SEM (cell line): ENCODE results near the genes STAB2, TXNRD1, EID3 and CHST11.

DNA sequence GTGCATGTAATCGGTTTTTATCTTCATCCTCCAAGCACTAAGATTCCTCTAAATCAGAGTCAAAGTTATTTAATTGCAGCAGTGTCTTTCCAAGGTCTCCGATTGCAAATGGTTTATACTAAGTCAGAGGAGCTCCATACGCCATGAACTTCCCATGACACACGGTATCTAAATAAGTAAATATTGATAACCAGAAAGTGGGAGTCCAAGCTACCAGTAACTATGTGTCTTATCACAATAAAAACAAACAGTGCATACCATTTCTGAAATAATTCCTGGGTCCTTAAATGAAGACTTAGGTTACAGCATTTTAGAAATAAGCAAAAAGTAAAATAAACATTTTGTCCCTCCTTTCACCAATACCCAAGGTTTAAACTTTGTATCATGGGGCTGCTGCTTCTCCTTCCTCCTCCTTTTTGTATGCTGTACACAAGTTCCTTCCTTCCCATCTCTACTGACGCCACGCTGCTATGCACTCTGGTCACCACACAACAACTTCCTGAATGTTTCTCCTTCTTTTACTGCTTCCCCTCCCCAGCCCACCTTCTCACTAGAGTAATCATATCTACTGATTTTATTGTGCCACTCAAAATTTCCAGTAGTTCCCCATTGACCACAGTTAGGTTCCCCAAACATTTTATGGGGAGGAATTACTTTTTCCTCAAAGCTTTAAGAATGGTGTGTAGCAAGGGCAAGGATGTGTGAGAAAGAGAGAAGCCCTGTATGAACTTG is 10.7 kb downstream of the NR1H4 start:
- PRO-cap: no peak

- PRO-cap: no peak
Measured at GRCh38 chr12:100593358-100594343, 20.2 kb downstream of the GAS2L3 start.

GRCh38 chr12:101146279-101146939 is 63.6 kb downstream of the SLC5A8 start:
- PRO-cap: no peak

- PRO-cap: no peak
Measured at GRCh38 chr12:101607917-101608350, 13.2 kb downstream of the MYBPC1 start.

- PRO-cap: no peak
Measured at GRCh38 chr12:101690804-101691082, 6.7 kb upstream of the CHPT1 start.

DNA sequence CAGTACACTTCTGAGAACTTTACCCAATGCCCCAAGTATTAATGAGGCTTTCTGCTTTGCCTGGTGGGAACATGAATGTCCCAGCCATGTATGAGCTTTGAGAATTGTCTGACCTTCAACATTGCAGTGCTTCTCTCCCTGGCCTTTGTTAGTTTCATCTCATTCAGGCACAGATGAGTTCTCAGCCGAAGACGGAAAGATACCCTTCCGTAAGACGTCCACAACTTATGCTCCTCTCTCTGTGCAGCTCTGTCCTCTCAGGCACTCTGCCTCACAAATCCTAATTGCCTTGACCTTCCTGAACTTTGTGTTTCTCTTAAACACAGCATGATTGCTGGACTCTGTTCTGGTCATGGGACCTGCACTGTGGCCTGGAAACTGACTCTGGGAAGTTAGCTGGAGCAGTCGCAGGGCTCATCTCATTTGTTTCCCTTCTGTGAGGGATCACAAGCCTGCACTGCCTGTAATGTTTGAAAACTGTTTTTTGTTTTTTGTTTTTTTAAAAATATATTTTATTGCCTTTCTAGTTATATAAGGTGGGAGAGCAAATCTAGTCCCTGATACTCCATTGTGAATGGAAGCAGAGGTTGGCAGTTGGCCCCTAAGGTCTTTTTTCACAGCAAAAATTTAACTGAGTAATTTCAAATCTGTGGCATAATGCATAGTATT is 15.8 kb downstream of the CHPT1 start:
- PRO-cap: no peak

- PRO-cap: no peak
Measured at GRCh38 chr12:101717708-101718489, 20.5 kb downstream of the CHPT1 start.

GRCh38 chr12:101743094-101744037 is 4.1 kb upstream of the SYCP3 start:
- PRO-cap: bidirectional peak, plus-strand start at chr12:101743950, minus-strand start at chr12:101743824

- PRO-cap: no peak
Measured at GRCh38 chr12:101789951-101790450, 40.8 kb downstream of the GNPTAB start.

- PRO-cap: no peak
Measured at GRCh38 chr12:102479058-102479911, 1.1 kb downstream of the IGF1 start.

DNA sequence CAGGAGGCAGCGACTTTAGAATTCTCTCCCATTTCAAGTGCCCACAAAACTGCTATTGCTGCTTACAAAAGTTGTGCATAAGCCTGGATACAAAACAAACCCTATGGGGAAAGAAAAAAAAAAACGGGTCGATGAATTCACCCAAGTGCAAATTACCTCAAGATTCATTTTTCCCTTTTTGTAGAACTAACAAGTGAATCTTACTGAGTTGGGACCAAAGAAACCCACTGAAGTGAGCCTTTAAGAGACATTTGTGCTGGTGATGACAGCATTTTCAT is 27.2 kb downstream of the C12orf42 start:
- PRO-cap: no peak

- PRO-cap: no peak
Measured at GRCh38 chr12:103586849-103587443, at the start of gene STAB2. STAB2 (plus strand) TSS chr12:103587273.

GRCh38 chr12:103785096-103785695 is 55.8 kb downstream of the NT5DC3 start:
- PRO-cap: no peak

- PRO-cap: no peak
Measured at GRCh38 chr12:103800307-103800756, 40.7 kb downstream of the NT5DC3 start.

DNA sequence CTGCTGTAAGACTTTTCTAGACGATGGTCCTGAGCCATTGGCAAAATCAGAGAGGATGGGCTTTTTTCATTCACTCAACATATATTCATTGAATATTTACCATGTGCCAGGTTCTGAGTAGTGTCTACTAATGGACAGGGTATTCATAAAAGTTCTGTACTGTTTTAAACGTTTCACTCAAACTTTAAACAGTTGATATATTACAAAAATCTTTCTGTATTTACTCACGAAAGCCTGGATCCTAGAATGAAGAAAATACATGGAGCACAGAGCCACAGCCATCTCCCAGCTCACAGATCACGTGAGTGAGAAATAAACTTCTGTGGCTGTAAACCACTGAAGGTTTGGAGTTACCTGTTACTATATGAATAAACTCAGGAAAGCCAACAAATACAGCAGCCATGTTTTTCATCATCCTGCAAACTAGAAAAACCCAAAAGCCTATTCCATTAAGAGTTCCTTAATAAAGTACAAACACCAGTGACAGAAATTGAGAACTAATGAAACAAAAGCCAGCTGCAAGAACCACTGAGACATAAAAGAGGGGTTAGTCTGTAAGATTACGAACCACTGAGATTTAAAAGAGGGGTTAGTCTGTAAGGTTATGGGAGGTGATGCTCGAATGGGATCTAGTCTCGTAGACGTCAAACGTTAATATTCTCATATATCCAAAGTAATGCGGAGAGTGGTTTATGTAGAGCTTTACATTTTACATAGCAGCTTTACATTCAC is 820 bp upstream of the TDG start:
- PRO-cap: no peak

DNA sequence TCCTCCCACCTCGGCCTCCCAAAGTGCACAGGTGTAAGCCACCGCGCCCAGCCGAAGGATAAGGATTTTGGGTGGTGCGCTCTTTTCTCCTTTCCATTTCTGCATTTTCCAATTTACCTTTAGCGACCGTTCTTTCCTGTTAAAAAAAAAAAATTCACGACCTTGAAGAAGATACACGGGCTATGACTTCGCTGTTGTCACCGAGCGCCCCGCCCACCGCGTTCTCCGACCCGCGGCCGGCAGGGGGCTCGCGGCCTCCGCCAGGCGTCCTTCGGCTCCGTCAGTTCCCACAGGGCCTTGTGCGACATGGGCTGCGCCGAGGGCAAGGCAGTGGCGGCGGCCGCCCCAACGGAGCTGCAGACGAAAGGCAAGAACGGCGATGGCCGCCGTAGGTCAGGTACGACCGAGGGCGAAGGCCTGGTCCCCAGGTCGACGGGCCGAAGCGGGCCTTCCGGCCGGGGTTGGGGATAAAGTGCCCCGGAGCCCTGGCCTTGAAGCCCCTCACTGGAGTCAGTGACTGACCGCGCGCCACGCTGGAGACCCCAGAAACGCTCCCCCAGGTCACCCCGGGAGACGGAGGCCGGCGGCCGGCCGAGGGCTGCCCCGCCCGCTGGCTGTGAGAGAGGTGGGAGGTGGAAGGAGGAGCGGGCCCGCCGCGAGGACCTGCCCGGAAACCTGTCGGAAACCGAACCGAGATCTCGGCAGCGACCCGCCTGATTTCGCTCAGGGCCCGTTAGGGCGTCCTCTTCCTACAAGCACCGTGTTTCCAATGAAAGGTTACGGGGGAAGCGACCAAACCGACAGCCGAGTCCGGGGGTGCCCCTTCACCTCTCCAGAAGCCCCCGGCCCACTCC is at the start of gene TXNRD1:
Gene TXNRD1, plus strand, starts transcription at position 283 of the 854 bp plus-strand sequence.
- PRO-cap: unidirectional peak, plus-strand start at position 283 of the sequence

DNA sequence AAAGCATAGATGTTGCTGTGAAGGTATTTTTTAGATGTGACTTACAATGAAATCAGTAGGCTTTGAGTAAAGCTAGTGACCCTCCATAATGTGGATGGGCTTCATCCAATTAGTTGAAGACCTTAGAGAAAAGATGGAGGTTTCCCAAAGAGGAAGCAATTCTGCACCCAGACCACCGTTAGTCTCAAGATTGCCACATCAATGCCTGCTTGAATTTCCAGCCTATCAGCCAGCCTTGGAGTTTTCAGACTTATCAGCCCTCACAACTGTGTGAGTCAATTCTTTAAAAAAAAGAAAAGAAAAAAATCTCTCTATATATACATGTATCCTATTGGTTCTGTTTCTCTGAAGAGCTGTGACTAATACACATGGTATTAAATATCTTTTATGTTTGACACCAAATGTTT is 22.9 kb upstream of the EID3 start:
- PRO-cap: no peak

DNA sequence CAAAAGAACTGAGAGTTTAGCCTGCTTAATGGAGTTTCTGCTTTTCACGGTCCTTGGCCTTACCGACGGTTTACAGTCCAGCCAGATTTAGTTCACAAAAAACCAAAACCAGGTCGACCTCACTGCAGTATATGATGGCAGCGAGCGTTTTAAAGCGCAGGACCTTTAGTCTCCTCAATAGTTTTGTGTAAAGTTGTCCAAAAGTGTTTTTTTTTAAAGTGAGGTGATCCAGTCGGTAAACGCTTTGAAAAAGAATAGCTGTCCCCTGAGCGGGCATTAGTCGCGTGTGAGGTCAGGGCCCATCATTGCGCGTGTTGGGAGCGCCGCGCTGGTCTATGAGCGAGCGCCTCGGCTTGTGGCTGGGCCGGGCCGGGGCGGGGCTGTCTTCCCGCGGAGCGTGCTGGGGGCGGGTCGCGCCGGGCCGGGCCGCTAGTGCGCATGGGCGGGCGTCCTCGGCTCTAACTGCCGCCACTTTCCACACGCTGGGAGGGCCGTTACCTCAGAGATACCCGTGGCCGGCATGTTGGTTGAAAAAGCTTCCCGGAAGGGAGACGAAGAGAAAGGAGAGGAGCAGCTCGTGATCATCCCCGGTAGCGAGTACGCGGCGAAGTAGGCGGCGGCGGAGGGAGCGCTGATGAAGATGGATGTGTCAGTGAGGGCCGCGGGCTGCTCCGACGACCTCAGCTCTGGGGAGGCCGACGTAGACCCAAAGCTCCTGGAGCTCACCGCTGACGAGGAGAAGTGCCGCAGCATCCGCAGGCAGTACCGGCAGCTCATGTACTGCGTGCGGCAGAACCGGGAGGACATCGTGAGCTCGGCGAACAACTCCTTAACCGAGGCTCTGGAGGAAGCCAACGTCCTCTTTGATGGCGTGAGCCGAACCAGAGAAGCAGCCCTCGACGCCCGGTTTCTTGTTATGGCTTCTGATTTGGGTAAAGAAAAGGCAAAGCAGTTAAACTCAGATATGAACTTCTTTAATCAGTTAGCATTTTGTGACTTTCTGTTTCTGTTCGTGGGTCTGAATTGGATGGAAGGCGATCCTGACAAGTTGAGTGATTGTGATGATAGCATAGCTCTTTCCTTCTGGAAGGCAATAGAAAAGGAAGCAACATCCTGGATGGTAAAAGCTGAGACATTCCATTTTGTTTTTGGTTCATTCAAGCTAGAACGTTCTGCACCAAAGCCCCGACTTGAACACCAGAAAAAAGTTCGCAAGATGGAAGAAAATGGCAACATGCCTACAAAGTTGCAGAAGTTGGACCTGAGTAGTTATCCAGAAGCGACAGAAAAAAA is at the start of gene EID3:
Gene EID3, plus strand, starts transcription at position 439 of the 1,293 bp plus-strand sequence.
- PRO-cap: no peak

DNA sequence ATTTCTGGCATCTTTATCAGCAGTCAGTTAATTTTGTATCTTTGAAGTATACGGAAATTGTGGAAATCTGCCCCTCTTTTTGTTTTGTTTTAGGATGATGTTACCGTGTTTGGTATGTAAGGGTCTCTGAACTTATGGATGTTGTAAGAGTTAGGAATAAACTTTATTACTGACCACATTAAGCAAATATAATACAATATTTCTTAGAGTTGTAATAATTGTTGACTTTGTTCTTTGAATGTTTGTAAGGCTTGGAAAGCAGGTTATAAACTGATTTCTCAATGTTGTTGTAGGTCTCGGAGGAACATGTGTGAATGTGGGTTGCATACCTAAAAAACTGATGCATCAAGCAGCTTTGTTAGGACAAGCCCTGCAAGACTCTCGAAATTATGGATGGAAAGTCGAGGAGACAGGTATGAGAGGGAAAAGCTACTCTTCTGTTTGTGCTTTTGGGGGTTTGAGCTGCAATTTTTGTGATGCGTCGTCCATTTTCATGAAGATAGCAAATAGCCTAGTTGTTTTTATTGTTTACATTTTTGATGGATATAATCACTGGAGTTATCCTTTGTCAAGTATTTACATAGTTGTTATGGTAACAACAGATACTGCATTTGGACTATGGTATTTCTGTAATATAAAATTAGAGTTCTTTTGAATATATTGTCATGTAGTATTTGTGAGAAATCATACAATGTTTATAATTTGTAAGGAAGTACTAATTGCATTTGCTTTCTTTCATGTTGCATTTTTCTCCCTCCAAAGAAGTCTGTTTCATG is 12.1 kb downstream of the EID3 start:
- PRO-cap: no peak

DNA sequence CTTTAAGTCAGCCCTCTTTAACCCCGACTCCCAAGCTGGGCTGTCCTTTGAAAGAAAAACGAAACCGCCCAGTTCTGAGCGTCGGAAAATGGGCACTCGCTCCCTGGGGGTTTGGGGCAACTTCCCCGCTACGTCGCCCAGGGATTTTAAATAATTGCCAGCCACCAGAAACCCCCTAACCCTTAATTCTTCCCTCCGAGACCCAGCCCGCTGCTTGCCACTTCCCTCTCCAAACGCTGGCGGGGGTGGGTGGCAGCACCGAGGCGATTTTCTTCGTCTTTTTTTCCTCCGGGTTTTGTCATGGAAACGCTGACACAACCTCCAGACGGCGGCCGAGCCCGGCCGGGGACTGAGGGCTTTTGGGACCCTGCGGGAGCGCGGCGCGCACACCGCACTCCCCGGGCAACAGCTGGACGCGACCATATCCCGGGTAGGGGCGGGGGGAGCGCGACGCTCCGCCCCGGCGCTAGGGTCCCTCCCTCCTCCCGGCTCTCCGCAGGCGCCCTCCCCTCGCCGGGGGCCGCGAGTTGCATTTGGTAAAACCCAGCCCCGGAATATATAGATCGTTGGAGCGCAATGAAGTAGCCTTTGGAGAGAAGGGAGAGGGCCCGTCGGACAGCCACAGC is at the start of gene CHST11:
Gene CHST11, plus strand, starts transcription at position 532 of the 626 bp plus-strand sequence.
- PRO-cap: bidirectional peak, plus-strand start at position 588 of the sequence, minus-strand start at position 351 of the sequence